ENCODE measurements around the genes CTPS1, YBX1 and SVBP.

DNA sequence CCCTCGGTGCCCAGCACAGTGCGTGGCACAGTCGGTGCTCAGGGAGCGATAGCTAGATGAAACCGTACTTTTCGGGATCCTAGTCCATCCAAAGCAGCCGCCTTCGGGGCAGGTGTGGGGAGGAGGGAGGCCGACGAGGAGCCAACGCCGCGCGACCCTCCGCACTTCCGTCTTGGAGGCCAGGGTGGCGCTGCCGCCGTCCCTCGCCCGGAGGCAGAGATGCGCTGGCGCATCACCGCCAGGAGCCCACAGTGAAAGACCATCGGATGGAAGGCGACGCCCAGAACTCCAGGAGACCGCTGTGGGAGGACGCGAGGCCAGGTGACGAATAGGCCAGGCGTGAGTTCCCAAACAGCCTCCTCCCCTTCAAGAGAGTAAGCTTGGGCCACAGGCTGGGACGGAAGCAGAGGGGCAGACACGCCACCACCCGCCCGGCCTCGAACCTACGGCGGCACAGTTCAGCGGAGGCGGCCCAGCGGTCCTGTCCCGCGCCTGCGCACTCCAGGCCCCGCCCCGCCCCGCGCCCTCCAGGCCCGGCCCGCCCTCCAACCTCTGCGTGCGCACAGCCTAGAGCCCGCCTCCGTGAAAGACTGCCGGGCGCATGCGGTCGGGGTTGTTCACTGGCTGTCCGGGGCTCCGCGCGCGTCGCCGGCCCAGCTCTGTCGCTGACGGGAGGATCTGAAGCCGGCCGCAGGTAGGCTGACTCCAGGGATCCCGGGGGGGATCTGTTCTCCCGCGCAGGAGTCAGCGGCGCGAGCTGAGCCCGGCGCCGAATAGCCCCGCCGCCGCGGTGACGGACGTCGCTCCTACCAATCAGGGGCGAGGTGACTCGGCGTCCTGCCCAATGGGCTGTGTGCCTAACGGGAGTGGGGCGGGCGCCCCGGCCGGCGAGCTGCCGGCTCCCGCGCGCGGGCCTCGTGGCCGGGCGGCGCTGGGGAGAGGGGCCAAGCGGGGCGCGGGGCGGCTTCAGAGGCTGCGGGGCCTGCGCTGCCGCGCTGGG lies at the start of gene CTPS1:
Gene CTPS1, plus strand, starts transcription at position 561 of the 1,000 bp plus-strand sequence.
- PRO-cap, 3 experiments = peak in 3 of 3 experiments; most common plus-strand start position 613 of the sequence (in 2); most common minus-strand start position 501 of the sequence (in 2)
- RAMPAGE, long total RNA = no peak

DNA sequence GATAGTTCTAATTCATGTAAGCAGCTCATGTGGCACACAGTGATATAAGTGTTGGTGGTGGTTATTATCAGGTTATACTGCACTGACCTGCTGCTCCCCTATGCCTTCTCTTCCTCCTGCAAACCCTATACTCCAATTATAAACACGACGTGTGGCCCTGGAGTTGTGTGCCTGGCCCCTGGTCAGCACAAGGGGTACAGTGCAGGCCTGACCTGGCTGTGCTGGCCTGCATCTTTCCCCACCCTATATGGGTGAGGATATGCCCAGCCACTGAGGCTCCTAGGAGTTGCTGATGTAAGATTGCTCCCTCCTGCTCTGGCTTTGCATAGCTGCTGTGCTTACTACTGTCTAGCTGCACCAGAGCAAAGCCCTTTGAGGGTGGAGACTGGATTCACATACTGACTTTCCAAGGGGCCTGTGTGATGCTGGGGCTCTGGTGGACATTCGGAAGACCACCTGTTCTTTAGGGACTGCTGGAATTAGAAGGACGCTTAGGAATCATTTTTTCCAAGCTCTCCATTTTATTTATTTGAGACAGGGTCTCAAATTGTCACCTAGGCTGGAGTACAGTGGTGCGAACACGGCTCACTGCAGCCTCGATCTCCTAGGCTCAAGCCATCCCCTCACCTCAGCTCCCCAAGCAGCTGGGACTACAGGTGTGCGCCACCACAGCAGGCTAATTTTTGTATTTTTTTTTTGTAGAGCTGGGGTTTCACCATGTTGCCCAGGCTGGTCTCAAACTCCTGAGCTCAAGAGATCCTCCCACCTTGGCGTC lies 4.9 kb upstream of the SLFNL1 start:
- PRO-cap, 3 experiments = no peak in any of the 3 experiments
- RAMPAGE, long total RNA = no peak

GRCh38 chr1:41163999-41164620 lies 78.0 kb downstream of the SCMH1 start:
- PRO-cap, 3 experiments = no peak in any of the 3 experiments
- RAMPAGE, long total RNA = no peak

DNA sequence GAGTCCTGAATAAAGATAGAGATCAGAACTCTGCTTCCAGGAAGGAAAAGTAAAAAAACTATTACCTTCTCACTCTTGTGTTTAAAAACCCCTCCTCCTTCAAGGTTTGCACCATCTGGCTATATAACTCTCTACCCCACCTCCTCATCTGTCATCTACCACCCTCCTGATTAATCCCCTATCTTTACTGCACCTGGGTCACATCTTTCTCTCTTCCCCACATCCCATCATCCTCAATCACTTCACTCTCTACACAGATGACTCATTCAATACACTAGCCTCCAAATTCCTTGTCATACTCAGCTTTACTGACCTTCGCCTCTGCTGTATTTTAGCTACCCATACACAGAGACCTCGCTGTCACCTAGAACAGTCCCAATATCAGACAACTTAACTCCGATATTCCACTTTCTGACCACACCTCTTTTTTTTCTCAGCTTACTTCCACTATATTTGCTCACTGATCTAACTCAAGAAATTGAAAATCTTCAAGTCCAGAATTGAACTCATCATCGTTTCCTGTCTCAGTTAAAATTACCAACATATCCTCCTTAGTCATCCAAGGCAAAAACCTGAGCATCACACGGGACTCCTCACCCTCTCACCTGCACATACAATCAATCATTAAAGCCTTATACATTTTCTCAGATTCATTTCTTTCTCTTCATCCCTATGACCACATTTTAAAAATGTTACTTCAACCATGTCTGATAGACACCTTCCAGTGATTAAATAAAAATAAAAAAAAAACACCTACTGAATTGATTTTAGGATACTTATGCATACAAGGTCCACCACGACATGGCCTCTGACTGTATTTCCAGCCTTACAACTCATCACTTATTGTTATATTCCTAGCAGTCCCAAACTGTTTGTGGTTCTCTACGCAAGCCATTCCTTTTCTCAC lies 3.5 kb downstream of the SCMH1 start:
- PRO-cap, 3 experiments = no peak in any of the 3 experiments
- RAMPAGE, long total RNA = no peak

- PRO-cap, 3 experiments = no peak in any of the 3 experiments
- RAMPAGE, long total RNA = no peak
Observed at GRCh38 chr1:41240619-41241213, 1.4 kb downstream of the SCMH1 start.

- PRO-cap, 3 experiments = no peak in any of the 3 experiments
- RAMPAGE, long total RNA = no peak
Observed at GRCh38 chr1:41360031-41360627, 118.0 kb upstream of the SCMH1 start.

- PRO-cap, 3 experiments = no peak in any of the 3 experiments
- RAMPAGE, long total RNA = no peak
Observed at GRCh38 chr1:41383237-41383632, 101.2 kb downstream of the EDN2 start.

GRCh38 chr1:41483012-41483759 lies 1.3 kb downstream of the EDN2 start:
- PRO-cap, 3 experiments = no peak in any of the 3 experiments
- RAMPAGE, long total RNA = no peak

GRCh38 chr1:41726921-41727969 lies 191.5 kb downstream of the HIVEP3 start:
- PRO-cap, 3 experiments = no peak in any of the 3 experiments
- RAMPAGE, long total RNA = no peak

DNA sequence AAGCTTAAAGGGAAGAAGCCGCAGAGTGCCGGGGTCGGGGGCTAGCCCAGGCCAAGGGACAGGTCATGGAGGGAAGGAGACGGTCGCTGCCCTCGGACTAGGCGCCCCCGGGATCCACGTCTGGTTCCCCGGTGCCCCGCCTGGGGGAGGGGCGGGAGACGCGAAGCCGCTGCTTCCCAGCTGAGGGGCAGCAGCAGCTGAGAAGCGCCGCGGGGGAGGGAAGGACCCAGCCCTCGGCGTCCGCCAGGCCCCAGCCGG lies 471 bp downstream of the FOXJ3 start:
- PRO-cap, 3 experiments = peak in 2 of 3 experiments; most common plus-strand start position 190 of the sequence (in 2); most common minus-strand start position 122 of the sequence (in 1)
- RAMPAGE, long total RNA = no peak

GRCh38 chr1:42682262-42682898 lies at the start of gene YBX1:
YBX1 (plus strand) TSS chr1:42682418.
- PRO-cap, 3 experiments = peak in 3 of 3 experiments; most common plus-strand start chr1:42682426 (in 3)
- RAMPAGE, long total RNA = no peak

DNA sequence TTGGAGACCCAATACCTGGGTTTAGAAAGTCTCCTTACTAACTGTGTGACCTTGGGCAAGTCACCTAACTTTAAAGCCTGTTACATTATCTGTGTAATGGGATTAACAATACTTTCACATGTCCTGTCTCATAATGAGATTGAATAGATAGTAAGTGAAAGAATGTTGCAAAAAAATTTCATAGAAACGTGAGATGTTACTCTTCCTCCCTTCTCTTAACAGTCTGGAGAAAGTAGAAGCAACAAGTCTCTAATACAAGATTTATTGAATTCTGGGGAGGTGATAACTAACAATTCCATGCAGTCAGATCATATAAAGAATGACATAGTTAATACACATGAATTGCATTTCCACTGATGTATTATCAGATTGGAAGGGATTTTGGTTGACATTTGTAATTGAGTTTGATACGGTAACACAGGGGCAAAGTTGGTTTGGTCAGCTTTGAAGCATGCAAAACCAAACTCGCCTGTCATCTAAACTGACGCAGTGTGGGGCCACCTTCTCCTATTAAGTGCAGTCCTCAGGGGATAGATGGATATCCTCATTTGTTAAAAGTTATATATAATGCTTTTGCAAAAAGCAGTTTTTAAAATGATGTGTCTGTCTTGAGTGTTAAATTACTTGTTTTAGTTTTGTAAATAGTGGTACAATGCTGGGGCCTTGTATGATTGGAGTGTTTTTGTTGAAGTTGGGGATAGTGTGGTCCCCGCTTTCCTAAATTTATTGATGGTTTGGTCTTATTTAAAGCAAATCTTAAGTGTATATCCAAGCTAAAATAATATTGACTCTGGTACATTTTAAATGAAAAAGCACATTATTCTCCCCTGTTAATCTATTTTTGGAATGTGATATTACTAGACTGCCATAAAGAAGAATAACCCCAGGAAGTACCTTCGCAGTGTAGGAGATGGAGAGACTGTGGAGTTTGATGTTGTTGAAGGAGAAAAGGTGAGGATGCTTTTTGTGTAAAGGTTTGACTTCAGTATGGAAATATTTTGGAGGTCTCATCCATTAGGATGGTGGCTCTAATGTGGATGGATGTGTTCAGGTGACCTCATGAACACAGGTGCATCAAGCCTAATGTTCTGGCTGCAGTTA lies 13.5 kb downstream of the YBX1 start:
- PRO-cap, 3 experiments = no peak in any of the 3 experiments
- RAMPAGE, long total RNA = no peak

DNA sequence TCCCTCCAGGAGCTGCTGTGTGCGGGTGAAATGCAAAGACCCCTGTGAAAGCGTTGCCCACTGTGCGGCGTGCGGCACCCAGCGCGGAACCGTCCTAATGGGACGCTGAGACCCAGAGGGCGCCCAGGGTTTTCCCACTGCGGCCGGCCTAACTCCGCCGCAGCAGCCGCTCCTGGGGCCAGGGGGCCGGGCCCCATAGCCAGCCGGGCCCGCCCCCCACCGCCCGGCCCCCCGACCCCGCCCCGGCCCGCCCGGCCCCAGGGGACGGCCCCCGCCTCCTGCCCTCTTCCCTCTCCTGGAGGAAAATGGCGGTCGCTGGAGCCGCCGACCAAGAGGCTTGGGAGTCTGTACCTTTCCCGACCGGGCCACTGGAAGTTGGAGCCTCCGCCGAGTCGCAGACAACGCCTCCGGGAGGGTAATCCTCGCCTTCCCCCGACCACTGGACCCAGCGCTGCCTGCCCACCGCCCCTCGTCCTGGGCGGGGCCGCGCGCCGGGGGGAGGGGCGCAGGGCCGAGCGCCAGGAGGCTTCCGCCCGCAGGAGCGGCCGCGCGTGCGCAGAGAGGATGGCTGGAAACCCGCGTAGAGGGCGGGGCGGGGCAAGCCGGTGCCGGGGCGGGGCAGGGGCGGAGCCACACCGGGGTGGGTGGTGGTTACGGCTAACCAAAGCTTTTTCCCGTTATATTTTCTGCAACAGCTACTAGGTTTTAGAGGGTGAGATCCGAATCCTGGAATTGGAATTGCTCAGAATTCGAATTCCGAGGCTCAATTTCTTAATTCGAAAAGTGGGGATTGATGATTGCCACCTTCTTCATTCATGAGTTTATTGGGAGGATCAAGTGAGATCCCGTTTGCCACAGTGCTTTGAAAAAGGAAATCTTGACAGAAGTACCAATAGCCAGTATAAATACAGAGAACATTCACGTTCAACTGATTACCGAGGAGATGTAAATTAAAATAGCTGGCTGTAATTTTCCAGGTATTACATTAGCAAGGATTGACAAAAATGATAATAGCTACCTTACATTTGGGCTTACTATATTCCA lies at the start of gene SVBP:
Gene SVBP, minus strand, starts transcription at position 559 of the 1,044 bp plus-strand sequence.
- PRO-cap, 3 experiments = peak in 3 of 3 experiments; most common plus-strand start position 284 of the sequence (in 3); most common minus-strand start position 171 of the sequence (in 2)
- RAMPAGE, long total RNA = start-site peak on the minus strand centred at position 447 of the sequence, 106 bp wide, 3,453 and 1,787 reads in 2 replicates

GRCh38 chr1:42922782-42923408 lies 35.8 kb downstream of the SLC2A1 start:
- PRO-cap, 3 experiments = no peak in any of the 3 experiments
- RAMPAGE, long total RNA = no peak

DNA sequence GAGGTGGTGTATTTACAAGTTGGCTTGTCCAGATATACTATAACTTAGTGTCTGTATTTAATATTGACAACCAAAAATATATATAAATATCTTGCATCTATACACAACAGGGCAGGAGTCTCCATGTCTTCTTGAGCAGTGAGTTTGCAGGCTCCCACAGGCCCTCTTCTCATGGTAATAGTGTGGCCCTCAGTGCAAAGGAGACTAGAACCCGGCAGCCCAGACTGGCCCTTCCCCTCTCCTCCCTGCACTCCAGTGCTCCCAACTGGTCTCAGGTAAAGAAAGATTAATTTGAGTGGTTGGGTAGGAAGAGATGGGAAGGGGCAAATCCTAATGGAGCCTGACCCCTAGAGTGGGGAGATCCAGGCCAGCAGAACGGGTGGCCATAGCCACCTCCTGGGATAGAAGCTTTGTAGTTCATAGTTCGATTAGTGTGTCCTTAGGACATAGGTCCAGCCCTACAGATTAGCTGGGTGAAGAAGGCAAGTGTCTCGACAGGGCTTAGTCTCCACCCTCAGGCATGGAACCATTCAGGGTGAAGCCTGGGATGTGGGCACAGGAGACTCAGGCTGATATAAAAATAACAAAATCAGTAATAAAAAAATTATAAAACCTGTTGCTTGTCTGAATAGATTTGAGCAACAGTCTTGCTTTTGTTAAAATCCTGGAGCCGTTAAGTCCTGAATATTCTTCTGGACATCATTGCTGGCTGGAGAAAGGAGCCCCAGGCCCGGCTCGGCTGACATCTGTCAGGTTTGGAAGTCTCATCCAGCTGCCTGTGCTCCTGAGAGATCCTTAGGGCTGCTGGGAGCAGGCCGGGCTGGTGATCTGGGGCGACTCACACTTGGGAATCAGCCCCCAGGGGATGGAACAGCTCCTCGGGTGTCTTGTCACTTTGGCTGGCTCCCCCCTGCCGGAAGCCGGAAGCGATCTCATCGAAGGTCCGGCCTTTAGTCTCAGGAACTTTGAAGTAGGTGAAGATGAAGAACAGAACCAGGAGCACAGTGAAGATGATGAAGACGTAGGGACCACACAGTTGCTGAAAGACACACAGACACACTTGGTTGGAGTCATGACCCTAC lies 32.1 kb downstream of the SLC2A1 start:
- PRO-cap, 3 experiments = no peak in any of the 3 experiments
- RAMPAGE, long total RNA = no peak

- PRO-cap, 3 experiments = no peak in any of the 3 experiments
- RAMPAGE, long total RNA = no peak
Observed at GRCh38 chr1:42961741-42962194, 3.1 kb upstream of the SLC2A1 start.

GRCh38 chr1:43253875-43254355 lies 15.9 kb upstream of the TMEM125 start:
- PRO-cap, 3 experiments = no peak in any of the 3 experiments
- RAMPAGE, long total RNA = no peak

- PRO-cap, 3 experiments = no peak in any of the 3 experiments
- RAMPAGE, long total RNA = no peak
Observed at GRCh38 chr1:43267005-43267850, 2.6 kb upstream of the TMEM125 start.

DNA sequence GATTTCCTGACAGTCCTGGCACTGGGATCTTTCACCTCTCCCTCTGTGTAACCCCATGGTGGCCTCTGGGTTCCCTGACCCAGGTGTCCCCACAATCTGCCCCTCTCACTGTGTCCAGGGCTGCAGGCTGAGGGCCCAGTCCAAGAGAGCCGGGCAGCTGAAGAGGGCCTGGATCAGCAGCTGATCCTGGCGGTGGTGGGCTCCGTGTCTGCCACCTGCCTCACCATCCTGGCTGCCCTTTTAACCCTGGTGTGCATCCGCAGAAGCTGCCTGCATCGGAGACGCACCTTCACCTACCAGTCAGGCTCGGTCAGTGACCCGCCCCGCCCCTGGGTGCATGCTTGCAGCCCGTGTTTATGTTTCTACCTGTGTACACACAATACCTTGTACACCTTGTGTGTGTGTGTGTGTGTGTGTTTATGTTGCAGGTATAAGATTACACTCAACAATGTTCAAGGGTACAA lies 12.9 kb downstream of the TIE1 start:
- PRO-cap, 3 experiments = no peak in any of the 3 experiments
- RAMPAGE, long total RNA = no peak

DNA sequence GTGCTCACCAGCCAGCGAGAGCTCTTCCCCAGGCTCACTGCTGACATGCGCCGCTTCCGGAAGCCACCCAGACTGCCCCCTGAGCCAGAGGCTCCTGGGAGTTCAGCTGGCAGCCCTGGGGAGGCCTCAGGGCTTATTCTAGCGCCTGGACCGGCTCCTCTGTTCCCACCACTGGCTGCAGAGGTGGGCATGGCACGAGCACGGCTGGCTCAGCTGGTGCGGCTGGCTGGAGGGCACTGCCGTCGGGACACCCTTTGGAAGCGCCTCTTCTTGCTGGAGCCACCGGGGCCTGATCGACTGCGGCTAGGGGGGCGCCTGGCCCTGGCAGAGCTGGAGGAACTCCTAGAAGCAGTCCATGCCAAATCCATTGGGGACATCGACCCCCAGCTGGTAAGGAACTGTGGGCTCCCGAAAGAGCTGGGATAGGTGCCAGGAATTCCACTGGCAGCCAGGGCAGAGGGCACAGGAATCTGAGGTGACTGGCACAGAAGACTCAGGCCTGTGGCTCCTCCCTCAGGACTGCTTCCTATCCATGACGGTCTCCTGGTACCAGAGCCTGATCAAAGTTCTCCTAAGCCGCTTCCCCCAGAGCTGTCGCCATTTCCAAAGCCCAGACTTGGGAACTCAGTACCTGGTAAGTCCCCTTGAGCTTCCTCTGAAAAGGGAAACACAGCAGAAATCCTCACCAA lies 5.5 kb downstream of the HYI start:
- PRO-cap, 3 experiments = no peak in any of the 3 experiments
- RAMPAGE, long total RNA = no peak

All from cerebellum (tissue), 5 donors.